Neural crest cell (in vitro differentiated cells): ENCODE data around the genes IFI27L2, C14orf132, BDKRB2 and BDKRB1.

DNA sequence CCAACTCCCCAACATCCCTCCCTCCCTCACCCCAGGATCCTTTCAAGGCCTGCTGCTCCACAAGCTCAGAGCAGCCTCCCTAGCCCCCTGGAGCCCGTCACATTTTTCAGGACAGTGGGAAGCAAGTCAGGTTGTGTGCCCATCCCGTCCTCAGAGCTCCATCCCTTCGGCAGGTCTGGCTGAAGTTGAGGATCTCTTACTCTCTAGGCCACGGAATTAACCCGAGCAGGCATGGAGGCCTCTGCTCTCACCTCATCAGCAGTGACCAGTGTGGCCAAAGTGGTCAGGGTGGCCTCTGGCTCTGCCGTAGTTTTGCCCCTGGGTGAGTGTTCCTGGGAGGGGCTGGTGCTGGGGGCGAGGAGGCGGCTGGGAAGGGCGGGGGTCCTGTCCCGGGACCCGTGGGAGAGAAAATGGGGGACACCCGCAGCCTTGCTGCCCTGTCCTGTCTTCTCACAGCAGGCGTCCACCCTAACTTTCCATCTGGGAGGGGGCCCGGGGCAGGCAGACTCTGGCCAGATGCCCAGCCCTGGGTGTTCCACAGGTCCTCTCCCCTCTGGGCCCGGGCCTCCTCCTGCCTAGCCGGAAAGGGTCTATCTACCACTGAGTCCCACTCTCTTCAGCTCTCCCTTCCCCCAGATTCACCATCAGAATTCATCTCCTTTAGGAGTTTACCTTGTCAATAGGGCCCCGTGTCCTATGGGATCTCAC lies 17.8 kb downstream of the IFI27L2 start:
- PRO-cap = no peak

- PRO-cap = bidirectional peak, plus-strand start at chr14:94129556, minus-strand start at chr14:94129469
These were observed at the start of gene IFI27L2 for GRCh38 chr14:94128900-94129898. IFI27L2 (minus strand) TSS chr14:94129604.

GRCh38 chr14:94162085-94162301 lies 12.1 kb upstream of the PPP4R4 start:
- PRO-cap = no peak

- PRO-cap = no peak
These were observed 1.4 kb downstream of the PPP4R4 start for GRCh38 chr14:94175473-94175974.

- PRO-cap = no peak
These were observed 11.9 kb downstream of the SERPINA1 start for GRCh38 chr14:94376475-94377007.

- PRO-cap = no peak
These were observed 8.0 kb downstream of the SERPINA3 start for GRCh38 chr14:94620026-94620823.

- PRO-cap = no peak
These were observed 2.1 kb downstream of the DICER1 start for GRCh38 chr14:95155035-95155732.

DNA sequence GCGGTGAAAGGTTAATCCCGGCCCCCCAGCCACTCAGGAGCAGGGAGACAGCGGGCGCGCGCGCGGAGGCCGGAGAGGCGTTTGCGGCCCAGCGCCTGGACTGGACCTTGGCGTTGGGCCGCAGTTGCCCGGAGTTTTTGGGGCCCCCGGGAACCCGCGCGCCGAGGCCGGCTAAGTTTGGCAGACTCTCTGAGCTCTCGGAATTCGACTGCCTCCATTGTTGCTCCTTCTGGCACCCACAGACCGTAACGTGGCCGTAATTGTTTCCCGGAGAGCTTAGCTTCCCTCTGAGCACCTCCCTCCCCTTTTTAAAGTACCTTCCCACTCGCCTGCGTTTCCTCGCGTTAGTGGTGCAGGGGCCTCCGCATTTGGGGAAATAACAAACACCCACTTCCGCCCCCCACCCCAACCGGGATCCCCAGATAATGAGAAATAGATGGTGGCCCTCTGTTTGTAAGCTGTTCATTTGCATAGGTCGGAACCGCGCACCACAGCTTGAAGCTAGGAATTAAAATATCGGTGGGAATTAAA lies 350 bp upstream of the DICER1 start:
- PRO-cap = bidirectional peak, plus-strand start at position 42 of the sequence, minus-strand start outside the sequence; bidirectional peak, plus-strand start at position 183 of the sequence, minus-strand start at position 315 of the sequence

- PRO-cap = no peak
These were observed 65.6 kb upstream of the DICER1 start for GRCh38 chr14:95222767-95223513.

DNA sequence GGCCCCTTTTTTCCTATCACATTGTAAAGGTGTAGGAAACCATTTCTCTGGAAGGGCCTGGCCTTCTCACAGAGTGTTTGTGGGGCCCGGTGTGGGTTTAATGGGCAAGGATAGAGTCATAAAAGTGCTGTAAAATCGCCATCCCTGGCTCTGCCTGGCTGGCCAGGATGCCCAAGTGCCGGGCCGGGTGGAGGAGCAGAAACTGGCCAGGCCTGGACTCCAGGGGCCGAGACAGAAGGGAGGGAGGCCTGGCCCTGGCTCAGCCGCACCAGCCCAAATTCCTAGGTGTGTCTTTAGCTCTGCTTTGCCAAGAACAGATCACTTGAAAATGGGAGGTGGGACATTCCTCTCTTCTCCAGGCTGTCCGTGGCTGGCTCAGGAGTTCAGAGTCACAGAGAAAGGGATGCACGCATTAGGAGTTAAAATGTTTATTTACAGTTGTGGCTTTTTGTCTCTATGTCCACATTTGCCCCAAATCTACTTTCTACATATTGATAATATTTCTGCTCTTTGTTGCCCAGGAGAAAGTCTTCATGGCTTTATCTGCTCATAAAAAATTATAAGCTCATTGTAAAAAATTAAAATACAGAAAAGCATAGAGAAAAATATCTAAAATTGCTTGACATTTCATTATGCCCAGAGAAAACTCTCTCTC lies 77.3 kb upstream of the DICER1 start:
- PRO-cap = no peak

DNA sequence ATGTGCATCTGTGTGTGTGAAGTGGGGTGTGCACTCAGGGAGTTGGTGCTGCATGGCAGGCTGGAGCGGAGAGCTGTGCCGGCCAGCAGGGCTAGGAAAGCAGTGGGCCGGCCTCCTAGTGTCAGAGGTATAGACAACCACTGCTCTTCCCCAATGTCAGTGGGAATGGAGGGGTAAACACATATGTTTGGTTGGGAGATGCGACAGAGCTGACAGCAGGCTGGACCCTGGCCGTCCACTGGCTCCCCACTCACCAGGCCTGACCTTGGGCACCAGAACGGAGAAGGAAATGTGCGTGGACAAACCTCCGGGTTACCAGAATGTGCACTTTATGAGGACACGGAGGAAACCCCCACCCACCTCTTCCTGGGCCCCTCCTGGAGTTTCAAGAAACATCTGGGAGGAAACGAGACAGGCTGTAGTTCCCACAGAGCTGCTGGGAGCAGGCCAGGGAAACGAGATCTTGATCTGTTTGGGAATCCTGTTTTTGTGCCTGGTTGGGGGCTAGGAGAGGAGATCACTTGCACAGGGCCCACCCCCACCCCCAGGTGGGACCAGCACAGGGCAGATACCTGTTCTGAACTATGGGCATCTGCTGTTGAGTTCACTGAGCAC lies 60.5 kb downstream of the CLMN start:
- PRO-cap = no peak

GRCh38 chr14:95427402-95428087 lies 88.9 kb downstream of the SYNE3 start:
- PRO-cap = no peak

GRCh38 chr14:95517073-95517942 lies 858 bp upstream of the SYNE3 start:
- PRO-cap = no peak

DNA sequence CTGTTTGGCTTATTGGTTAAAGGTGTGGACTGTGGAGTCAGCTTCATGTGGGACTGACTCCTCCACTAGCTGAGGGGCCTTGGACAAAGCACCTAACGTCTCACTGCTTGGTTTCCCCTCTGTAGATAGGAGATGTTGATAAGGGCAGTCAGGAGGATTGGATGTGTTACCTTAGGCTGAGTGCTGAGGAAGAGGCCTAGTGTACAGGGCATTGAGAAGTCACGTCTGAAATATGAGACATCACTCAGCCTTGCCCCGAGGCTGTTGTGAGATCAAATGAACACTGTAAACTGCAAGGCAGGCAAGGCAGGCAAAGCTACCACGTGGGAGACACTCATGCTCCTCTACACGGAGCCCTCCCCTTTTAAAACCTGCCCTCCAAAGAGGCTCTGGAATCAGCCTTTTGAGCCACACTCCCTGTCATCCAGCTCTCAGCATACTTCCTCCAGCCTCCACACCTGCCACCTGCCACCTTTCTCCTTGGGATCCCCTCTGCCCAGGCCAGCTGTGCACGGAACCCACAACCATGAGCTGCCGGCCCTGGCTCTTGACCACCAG lies 27.3 kb upstream of the TCL1A start:
- PRO-cap = no peak

GRCh38 chr14:96038889-96039583 lies at the start of gene C14orf132:
C14orf132 (plus strand) TSS chr14:96039362.
- PRO-cap = bidirectional peak, plus-strand start at chr14:96039362, minus-strand start at chr14:96039435

DNA sequence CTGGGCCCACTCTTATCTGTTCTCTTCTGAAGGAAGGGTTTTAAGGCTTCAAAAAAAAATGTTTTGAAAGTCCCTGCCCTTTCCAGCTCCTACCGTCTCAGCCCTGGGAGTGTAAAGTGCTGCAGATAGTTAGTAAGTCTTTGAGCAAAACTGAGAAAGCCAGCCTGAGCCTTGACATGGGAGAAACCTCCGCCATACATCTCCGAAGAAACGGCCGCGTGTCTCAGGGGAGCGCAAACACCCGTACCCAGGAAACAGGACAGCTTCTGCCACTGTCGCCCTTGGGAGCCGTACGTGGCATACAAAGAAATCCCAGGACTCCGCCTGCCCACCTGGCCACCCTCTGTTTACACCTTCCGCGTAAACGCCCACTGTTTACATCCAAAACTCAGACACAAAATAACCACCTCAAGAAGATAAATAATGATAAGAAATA lies 541 bp upstream of the BDKRB2 start:
- PRO-cap = no peak

DNA sequence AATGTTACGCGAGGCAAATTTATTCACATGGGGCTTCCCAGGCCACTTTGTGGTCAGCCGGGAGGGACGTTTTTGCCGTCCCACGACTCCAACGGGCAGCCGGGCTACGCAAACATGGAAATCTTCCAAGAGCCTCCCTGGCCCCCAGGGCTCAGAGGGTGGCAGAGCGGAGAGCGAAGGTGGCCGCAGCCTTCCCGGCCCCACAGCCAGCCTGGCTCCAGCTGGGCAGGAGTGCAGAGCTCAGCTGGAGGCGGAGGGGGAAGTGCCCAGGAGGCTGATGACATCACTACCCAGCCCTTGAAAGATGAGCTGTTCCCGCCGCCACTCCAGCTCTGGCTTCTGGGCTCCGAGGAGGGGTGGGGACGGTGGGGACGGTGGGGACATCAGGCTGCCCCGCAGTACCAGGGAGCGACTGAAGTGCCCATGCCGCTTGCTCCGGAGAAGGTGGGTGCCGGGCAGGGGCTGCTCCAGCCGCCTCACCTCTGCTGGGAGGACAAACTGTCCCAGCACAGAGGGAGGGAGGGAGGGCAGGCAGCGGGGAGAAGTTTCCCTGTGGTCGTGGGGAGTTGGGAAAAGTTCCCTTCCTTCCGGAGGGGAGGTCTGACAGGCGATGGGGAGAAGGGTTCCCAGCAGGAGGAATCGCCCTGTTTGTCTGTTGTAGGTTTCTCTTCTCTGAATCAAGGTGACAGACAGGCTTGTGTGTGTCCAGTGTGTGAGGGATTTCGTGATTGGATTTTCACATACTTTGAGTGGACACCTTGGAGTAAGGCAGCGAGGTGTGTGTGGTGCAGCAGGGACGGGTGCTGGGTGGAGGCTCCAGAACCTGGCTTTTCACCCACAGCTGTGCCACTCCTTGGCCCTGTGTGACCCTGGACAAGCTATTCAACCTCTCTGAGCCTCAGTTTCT lies at the start of gene BDKRB2:
Gene BDKRB2, plus strand, starts transcription at position 324 of the 907 bp plus-strand sequence.
- PRO-cap = bidirectional peak, plus-strand start at position 324 of the sequence, minus-strand start at position 233 of the sequence

- PRO-cap = no peak
These were observed at the start of gene BDKRB1 for GRCh38 chr14:96255863-96256480. BDKRB1 (plus strand) TSS chr14:96256210.

GRCh38 chr14:96267243-96267846 lies 11.3 kb downstream of the BDKRB1 start:
- PRO-cap = no peak

DNA sequence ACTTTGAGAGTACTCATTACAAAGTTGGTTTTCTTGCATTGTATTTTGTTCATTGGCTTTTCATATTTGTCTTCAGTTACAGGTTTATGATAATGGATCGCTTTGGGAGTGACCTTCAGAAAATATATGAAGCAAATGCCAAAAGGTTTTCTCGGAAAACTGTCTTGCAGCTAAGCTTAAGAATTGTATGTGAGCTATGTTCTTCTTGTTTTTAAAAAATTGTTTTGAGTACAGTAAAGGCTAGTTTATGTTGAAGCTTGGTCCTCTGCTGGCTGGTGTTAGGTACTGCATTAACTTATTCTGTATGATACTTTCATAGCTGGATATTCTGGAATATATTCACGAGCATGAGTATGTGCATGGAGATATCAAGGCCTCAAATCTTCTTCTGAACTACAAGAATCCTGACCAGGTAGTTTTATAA lies 55.6 kb downstream of the VRK1 start:
- PRO-cap = no peak